ENCODE results near the gene C9orf85.

DNA sequence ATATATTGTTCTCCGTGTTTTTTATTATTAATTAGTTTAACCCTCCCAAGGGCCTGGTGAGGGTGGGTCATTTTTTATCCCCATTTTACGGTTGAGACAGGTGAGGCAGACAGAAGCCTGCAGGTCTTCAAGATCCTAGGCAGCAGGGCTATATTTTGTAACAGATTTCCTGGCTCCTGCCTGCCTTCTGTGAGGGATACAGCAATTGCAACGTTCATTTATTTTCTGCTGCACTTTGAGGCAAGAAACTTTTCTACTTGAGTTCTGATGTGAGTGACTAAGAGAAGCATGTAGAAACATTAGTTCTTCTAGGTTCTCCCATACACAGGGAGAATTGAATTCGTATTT, 14.8 kb downstream of the MAMDC2 start:
- PRO-cap, 3 experiments: no peak in any of the 3 experiments
- RRBS: no CpG with 5 or more reads among the region's 4 CpGs

- PRO-cap, 3 experiments: no peak in any of the 3 experiments
- RRBS: no CpG with 5 or more reads among the region's 8 CpGs
Measured at GRCh38 chr9:70100046-70100916, 56.6 kb downstream of the MAMDC2 start.

GRCh38 chr9:70113065-70113358, 69.4 kb downstream of the MAMDC2 start:
- PRO-cap, 3 experiments: no peak in any of the 3 experiments
- RRBS: no CpG with 5 or more reads among the region's 1 CpG

DNA sequence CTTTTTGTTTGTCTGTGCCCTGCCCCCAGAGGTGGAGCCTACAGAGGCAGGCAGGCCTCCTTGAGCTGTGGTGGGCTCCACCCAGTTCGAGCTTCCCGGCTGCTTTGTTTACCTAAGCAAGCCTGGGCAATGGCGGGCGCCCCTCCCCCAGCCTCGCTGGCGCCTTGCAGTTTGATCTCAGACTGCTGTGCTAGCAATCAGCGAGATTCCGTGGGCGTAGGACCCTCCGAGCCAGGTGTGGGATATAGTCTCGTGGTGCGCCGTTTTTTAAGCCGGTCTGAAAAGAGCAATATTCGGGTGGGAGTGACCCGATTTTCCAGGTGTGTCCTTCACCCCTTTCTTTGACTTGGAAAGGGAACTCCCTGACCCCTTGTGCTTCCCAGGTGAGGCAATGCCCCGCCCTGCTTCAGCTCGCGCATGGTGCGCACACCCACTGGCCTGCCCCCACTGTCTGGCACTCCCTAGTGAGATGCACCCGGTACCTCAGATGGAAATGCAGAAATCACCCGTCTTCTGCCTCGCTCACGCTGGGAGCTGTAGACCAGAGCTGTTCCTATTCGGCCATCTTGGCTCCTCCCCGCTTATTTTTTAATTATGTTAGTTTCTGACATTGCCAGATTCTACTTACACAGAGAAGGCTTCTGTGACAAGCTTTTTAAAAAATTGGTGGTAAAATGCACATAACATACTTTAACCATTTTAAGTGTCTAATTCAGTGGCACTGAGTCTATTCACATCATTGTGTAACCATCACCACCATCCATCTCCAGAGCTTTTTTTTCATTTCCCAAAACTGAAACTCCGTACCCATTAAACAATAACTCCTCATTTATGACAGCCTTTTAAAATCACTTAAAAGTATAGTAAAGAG, 54.0 kb upstream of the SMC5 start:
- PRO-cap, 3 experiments: no peak in any of the 3 experiments
- RRBS: no CpG with 5 or more reads among the region's 27 CpGs

GRCh38 chr9:70205385-70206007, 53.3 kb upstream of the SMC5 start:
- PRO-cap, 3 experiments: no peak in any of the 3 experiments
- RRBS: no CpG with 5 or more reads among the region's 2 CpGs

DNA sequence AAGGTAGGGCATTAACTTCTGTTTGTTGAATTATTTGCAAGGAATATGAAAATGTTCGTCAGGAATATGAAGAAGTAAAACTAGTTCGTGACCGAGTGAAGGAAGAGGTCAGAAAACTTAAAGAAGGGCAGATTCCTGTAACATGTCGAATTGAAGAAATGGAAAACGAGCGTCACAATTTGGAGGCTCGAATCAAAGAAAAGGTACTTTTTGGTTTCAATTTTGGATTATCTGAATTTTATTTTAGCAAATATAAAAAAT, 23.5 kb downstream of the SMC5 start:
- PRO-cap, 3 experiments: no peak in any of the 3 experiments
- RRBS: no CpG with 5 or more reads among the region's 7 CpGs

GRCh38 chr9:70404859-70405101, 9.7 kb downstream of the KLF9 start:
- PRO-cap, 3 experiments: no peak in any of the 3 experiments
- RRBS: no CpG with 5 or more reads among the region's 1 CpG

GRCh38 chr9:70439932-70440477, 25.5 kb upstream of the KLF9 start:
- PRO-cap, 3 experiments: no peak in any of the 3 experiments
- RRBS: no CpG with 5 or more reads among the region's 3 CpGs

DNA sequence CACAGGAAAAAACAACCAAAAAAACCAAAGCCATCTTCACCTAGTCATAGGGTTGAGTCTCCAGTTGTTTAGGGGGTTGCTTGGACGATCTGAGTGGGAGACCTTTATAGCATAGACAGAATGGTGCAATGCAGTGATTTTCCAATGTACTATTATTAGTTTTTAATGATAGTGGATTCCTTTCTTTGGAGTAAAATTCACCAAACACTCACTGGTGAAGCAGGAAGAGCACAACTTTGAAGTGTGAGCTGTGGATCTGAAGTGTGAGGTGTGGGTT, 67.0 kb upstream of the KLF9 start:
- PRO-cap, 3 experiments: no peak in any of the 3 experiments
- RRBS: no CpG with 5 or more reads among the region's 1 CpG

DNA sequence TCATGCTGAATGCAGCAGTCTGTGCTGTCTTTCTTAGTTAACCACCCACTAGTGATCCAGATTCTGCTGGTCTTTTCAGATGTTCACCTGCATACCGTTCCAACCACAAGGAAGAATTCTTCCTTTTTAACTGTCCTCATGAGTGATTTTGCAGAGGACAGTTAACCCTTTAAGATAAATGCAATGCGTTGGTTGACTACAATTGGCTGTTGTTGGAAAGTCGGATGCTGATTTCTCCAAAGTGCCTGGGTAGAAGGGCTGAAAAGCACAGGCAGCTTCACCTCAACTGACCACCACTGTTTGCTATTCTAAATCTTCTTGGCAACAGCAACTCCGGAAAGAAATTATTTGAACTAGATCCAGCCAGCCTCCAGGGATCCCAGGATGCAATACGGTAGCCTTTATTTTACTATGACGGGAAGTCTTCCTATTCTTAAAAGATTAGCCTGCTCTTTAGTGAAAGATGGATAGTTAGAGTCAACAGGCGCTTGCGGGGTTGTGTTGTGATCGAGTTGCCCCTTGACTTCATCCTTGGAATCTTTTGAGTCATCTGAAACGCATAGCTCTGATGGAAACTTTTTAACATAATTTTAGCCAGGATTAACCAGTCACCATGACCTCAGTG, 78.5 kb upstream of the KLF9 start:
- PRO-cap, 3 experiments: no peak in any of the 3 experiments
- RRBS: no CpG with 5 or more reads among the region's 10 CpGs

GRCh38 chr9:70601995-70602322, 187.5 kb upstream of the KLF9 start:
- PRO-cap, 3 experiments: no peak in any of the 3 experiments
- RRBS: no CpG with 5 or more reads among the region's 1 CpG

GRCh38 chr9:71446153-71447250, 321.8 kb downstream of the CEMIP2 start:
- PRO-cap, 3 experiments: no peak in any of the 3 experiments
- RRBS: 1% methylated on average over 29 of the region's 85 CpGs

- PRO-cap, 3 experiments: no peak in any of the 3 experiments
- RRBS: no CpG with 5 or more reads among the region's 6 CpGs
Measured at GRCh38 chr9:71642070-71642514, 126.2 kb downstream of the CEMIP2 start.

DNA sequence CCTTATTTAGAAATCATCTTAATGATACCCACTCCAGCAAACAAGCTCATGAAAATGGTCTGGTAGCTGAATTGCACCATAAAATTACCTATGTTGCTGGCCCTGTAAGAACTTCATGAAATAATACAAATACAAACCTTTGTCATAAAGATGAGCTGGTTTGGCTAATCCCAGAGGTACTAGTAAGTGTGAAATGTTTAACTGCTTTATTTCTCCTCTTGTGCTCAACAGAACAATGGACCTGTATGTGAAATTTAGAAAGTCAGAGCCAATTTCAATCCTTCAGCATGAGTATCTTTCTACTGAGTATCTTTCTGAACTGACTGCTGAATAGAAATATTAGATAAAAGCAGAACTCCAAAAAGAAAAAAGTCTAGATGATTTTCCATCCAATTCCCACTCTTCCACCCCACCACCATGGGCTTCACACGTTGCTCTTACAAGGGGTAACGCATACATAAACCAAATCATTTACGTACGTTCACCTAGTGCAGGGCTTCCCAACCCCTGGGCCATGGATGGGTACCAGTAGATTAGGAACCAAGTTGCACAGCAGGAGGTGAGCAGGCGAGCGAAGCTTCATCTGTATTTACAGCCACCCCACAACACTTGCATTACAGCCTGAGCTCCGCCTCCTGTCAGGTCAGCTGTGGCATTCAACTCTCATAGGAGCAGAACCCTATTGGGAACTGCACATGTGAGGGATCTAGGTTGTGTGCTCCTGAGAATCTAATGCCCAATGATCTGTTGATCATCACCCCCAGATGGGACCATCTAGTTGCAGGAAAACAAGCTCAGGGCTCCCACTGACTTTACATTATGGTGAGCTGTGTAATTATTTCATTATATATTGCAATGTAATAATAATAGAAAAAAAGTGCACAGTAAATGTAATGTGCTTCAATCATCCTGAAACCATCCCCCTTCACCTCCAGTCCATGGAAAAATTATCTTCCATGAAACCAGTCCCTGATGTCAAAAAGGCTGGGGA, 82.4 kb downstream of the CEMIP2 start:
- PRO-cap, 3 experiments: no peak in any of the 3 experiments
- RRBS: no CpG with 5 or more reads among the region's 7 CpGs

GRCh38 chr9:71744585-71745638, 23.4 kb downstream of the CEMIP2 start:
- PRO-cap, 3 experiments: no peak in any of the 3 experiments
- RRBS: no CpG with 5 or more reads among the region's 17 CpGs

DNA sequence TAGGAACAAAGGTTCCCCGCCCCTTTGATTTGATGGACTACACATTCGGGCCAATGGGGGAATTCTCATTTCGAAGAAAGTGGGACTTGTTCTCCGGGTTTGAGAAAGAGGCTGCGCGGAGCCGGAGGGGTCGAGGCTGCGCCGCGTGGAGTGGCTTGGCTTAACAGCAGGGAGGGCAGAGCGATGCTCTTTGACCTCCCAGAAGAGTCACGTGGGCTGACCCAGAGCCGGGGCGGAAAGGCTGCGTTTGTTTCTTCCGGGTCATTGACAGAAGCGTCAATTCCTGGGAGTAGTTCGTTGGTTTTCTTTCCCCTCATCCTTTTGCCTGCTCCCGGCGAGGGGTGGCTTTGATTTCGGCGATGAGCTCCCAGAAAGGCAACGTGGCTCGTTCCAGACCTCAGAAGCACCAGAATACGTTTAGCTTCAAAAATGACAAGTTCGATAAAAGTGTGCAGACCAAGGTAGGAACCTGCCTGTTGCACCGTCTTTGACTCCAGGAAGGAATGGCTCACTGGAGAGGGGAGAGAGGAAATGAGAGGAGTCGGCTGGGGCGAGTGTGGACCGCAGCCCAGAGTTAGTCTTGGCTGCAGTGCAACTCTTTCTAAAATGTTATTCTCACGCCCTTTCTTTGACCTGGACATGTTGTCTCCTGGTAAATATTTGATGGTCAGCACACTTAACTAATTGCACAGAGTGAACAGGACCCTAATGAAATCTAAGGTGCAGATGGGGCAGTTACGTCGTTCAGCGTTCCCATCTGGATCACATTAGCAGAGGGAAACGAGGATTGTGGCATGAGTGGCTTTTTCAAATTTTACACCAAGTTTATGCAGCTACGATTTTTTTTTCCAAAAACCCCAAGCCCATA, at the start of gene C9orf85:
Gene C9orf85 (plus strand): TSS at position 264 of the 868 bp plus-strand sequence.
- PRO-cap, 3 experiments: peak in 3 of 3 experiments; most common plus-strand start position 105 of the sequence (in 3); most common minus-strand start position 505 of the sequence (in 3)
- RRBS: 2% methylated on average over 10 of the region's 37 CpGs

- PRO-cap, 3 experiments: no peak in any of the 3 experiments
- RRBS: no CpG with 5 or more reads among the region's 4 CpGs
Measured at GRCh38 chr9:72361257-72361855, 3.7 kb downstream of the ZFAND5 start.

DNA sequence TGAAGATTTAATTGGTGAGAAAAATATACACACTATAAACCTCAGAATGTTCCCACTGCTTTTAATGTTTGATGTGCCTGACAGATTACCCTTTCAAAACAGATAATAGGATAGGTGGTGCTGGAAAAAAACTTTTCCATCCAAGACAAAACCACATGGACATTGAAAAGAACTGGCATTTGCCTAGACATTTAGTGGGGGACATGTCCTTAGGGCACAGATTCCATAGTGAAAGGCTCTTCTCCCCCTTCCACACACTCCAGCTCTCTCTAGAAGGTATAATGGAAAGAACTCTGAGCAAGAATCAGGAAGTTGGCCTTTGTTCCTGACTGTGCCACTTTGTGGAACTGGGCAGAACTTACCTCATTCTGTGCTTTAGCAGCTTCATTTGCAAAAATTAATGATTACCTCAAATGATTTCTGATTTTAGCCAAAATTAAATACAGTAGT, 43.1 kb downstream of the TMC1 start:
- PRO-cap, 3 experiments: no peak in any of the 3 experiments

- PRO-cap, 3 experiments: no peak in any of the 3 experiments
- RRBS: no CpG with 5 or more reads among the region's 2 CpGs
Measured at GRCh38 chr9:72943638-72944096, 9.2 kb downstream of the ALDH1A1 start.

DNA sequence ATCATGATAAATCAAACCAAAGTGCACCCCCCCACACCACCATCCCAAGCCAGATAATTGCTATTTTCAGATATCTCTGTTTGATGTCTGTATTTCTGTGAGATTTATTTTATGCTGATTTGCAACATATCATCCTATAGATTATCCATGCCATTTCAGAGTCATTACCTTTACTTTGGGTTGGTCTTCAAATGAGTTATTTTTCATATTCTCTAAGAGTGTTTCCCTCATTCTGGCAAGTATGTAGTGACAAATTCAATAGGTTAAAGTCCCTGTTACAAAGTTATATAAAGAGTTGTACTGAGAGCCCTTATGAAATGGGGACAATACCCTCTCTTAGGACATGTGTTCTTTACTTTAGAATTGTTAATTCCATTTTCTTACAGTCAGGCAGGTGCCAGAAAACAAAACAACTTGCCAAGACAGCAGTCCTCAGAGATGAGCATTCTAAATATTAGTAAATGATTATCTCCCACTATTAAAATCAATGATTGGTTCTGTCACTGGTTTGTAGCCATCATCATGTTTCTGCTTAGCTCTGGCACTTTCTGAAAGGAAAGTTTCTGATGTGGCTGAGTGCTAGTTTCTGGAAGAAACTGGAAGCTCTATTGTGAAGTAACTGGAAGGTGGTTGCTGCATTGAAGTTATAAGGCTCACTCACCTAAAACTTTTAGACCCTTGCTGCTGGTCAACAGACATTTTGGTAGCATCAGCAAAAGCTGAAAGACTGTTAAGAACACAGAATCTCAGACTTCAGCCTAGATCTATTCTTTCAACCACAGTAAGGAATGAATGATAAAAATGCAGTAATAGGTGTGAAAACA, 5.9 kb downstream of the ALDH1A1 start:
- PRO-cap, 3 experiments: no peak in any of the 3 experiments

Measured in breast (tissue), 4 donors.